Progenitor cell of endocrine pancreas (in vitro differentiated cells): ENCODE measurements around a stretch of chr9.

DNA sequence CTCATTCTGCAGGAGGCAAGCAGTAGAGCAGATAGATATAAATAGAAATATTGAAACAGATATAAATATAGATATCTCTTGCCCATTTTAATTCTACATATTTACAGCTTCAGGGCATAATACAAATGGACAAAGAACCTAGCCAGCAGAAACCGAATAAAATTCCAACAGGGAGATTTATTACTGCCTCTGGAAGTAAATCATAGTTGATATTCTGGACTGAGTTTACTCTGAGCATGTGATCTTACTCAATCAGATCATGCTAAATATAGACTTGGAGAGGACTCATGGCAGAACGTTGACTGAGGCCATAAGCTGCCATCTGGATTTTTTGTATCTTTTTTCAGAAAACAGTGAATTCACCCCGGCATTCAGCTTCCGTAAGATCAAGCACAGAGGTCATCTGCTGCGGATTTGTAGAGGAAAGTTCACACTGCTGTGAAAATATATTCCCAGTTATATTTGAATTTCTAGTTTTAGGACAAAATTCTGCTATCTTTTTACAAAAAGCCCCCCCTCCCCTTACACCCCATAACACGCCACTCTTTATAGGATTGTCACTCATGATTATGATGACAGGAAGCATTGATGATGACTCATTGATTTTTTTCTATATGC is 70.5 kb downstream of the NXNL2 start:
- PRO-cap = no peak

DNA sequence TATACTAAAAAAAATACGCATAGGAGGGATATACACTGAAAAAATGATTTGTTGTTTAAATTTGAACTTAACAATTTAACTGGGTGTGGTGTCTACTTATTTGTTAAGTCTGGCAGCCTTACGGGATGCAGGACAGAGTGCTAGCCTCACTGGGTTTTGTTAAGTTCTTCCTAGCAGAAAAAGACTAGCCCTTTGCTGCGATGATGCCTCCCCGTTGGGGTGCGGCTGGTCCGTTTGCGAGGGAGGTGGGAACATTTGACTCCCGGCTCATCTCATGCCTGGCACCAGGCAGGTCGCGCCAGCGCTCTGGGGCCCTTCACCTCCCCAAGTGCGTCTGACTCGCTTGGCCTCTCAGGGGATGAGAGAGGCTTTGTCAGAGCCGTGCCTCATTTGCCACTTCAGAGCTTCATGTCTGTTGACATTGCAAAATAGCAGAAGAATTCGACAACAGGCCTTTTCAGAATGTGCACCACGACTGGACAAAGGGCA is 171.0 kb downstream of the NXNL2 start:
- PRO-cap = no peak

GRCh38 chr9:88746760-88747028 is 211.7 kb downstream of the NXNL2 start:
- PRO-cap = no peak

GRCh38 chr9:88923536-88923811 is 67.8 kb upstream of the S1PR3 start:
- PRO-cap = no peak

GRCh38 chr9:88932733-88933200 is 58.5 kb upstream of the S1PR3 start:
- PRO-cap = no peak

DNA sequence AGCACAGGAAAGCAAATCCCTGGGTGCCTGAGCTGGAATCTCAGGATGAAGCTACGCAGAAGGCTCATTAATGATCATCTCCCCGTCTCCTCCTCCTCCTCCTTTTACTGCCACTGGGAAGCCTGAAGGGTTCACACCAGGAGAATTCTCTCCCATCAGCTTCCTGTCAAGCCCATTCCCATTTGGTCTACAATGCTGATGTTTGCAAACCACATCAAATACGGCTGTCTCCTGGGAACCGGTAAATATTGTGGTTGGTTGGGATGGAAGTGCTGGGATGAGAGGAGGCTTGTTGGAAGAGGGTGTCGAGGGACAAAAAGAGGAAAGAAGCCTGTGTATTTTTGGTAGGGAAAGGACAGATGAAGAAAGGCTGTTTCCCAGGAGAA is 13.3 kb upstream of the S1PR3 start:
- PRO-cap = no peak

- PRO-cap = bidirectional peak, plus-strand start at chr9:88990928, minus-strand start at chr9:88990777
Observed at GRCh38 chr9:88990546-88991038, 676 bp upstream of the S1PR3 start.

GRCh38 chr9:89021186-89021725 is 30.0 kb downstream of the S1PR3 start:
- PRO-cap = no peak

- PRO-cap = no peak
Observed at GRCh38 chr9:89021940-89022202, 30.6 kb downstream of the S1PR3 start.

DNA sequence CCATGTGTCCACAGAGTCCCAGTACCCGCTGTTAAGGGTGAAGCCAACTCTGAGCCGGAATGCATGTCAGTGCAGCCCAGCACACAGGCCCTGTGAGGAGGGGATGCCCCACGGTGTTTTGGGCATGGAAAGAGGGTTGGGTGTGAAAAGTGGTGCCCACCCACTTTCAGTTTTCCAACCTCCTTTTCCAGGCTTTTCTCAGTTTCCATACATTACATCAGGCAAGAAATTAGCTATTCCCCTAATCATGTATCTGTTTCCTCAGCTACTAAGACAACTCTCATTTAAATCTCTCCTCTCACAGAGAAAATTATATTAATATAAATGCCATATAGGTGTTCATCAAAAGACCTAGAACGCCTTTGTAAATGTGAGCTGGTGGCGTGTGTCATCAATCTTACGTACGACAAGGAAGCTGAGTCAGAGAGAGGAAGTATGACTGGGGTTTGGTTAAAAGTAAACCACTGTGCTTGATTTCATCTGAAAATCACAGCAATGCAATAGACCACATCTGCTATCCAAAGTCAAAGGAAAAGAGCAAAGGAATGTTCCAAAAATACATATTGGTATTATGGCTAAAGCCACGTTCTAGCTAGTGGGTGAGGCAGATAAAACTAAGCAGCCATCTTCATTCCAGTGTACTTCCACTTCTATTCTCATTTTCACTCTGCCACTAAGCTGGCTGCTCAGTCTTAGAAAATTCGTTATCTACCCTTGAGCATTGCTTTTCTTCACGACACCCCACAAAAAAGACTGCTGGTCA is 24.1 kb downstream of the SHC3 start:
- PRO-cap = no peak

DNA sequence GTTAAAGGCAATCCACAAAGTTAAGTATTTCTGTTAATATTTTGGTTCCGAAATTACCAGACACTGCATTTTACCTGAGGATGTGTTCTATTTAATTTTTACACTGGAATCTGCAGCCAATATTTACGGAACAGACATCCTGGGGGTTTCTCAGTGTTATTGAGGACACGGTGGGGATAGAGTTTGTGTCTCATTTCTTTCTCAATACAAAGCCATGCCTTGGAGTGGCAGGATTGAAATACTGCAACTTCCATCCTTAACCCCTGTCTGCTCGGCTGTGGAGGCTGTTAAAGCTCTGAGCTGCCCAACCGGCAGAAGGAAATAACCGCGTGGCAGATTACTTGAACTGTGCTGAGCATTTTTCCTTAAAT is 1.8 kb downstream of the SHC3 start:
- PRO-cap = no peak

DNA sequence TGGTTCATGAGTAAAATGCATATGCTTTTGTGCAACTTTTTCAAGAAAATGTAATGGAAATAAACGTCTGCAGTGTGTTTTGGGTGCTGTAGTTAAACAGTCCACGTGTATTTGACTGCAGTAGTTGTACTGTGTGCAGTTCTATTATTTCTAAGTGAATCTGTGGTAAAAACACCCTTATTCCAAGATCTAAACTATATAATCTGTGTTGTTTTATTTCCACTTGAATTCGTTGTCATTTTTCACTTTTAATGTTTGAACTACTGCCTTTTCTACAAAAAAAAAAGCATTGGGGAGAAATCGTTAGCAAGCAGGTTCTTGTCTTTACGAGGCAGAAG is 863 bp downstream of the SECISBP2 start:
- PRO-cap = no peak

DNA sequence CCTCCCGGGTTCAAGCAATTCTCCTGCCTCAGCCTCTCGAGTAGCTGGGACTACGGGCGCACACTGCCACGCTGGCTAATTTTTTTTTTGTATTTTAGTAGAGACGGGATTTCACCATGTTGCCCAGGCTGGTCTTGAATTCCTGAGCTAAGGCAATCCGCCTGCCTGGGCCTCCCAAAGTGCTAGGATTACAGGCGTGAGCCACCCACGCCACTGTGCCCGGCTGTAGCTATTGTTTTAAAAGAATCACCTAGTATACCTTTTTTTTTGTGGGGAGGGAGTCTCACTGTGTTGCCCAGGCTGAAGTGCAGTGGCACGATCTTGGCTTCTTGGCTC is 10.9 kb downstream of the SECISBP2 start:
- PRO-cap = no peak

DNA sequence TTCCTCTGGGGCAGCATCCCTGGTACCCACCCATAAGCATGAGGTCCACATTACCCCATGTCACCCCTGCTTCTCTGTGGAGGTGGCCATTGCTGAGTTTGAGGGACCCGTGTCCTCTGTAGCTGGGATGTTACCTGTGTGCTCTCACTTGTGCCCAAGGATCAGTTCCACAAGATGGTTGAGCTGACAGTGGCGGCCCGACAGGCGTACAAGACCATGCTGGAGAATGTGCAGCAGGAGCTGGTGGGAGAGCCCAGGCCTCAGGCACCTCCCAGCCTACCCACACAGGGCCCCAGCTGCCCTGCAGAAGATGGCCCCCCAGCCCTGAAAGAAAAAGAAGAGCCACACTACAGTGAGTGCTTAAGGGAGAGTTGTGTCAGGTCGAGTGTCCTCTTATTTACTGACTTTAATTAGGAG is 39.5 kb downstream of the SECISBP2 start:
- PRO-cap = no peak

DNA sequence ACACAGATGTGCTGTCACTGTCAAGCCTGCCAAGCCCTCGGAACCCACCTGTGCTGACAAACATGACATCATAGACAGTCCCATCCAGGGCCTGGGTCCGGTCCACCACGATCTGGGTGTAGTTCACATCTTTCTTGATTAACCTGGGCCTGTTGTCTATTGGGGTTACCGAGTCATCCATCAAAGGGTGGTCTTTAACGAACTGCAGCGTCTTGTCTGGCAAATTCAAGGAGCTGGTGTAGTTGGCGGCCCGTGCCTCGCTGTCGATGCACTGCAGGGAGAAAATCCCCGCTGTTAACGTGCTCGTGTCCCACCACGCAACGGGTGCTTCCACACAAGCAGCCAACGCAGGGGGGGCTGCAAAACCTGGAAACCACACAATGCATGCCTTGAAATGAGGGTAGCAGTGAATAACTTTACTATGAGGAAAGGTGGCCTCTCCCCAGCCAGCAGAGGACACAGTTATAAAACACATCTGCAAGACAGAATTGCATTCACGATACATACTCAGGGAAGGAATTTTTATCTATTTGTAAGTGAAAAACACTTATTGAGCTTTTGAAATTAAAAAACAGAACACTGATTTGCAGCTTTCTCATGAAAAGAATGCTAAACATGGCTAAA is 69.2 kb downstream of the SECISBP2 start:
- PRO-cap = no peak

GRCh38 chr9:89402660-89403416 is 84.5 kb downstream of the SECISBP2 start:
- PRO-cap = no peak

- PRO-cap = no peak
Observed at GRCh38 chr9:89405101-89405792, 86.9 kb downstream of the SECISBP2 start.

DNA sequence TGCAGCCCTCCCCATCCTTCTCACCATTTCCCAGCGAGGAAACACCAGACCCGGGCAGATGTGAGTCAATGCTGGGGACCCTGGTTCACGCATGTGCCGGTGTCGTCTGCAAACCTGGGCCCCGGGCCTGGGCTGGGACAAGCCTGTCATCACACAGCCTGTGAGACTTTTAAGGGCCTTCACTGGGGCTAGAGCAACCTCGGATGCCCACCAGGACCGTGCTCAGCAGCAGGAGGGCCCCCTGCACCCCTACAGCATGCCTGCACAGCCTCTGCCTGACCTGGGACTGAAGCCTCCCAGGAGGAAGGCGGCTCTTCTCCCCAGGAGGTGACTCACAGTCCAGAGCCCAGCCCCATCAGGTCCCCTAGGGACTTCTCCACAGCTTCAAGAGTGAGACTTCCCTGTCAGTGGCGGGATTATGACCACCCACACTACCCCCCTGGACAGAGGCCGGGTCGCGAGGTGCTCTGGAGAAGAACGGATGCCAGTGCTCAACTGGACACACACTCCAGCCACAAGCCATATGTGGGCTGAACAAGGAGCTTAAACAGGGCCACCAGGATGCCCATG is 55.0 kb downstream of the SEMA4D start:
- PRO-cap = no peak

DNA sequence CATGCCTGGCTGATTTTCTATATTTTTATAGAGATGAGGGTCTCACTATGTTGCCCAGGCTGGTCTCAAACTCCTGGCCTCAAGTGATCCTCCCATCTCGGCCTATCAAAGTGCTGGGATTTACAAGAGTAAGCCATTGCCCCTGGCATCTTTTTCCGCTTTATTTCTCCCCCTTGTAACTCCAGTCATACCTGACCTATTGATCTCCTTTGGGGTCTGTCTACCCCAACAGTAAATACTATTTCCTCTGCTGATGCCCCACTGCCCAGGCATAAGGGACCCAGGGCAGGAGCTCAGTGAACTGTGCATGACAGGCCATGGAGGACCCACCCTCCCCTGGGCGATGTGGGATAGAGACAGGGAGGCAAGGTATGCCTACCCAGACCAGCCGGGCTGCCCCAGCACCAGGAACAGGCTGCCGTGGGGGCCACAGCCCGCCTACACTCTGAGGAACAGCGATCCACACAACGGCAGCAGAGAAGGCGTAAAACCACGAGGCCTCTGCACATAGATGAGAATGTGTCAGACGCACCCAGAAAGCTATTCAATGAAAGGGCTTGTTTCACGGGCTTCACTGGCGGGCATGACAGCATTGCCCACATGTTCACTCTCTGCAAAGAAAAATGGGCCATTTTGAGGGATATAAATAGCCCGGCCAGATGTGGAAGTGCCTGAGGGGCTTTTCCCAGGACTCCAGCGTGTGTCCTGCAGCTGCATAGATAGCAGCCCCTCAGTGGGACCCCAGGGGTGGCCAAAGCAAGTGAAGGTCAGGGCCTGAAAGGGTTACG is 49.6 kb downstream of the SEMA4D start:
- PRO-cap = no peak

GRCh38 chr9:89455305-89456069 is 42.4 kb downstream of the SEMA4D start:
- PRO-cap = no peak